T47D (cell line): ENCODE measurements around a stretch of chr16.

- RRBS = no CpG with 5 or more reads among the region's 4 CpGs
Measured at GRCh38 chr16:51763313-51763752, 612.3 kb upstream of the SALL1 start.

- RRBS = no CpG with 5 or more reads among the region's 2 CpGs
Measured at GRCh38 chr16:52526543-52526779, 20.5 kb downstream of the TOX3 start.

- RRBS = no CpG with 5 or more reads among the region's 5 CpGs
Measured at GRCh38 chr16:52537123-52537989, 9.6 kb downstream of the TOX3 start.

DNA sequence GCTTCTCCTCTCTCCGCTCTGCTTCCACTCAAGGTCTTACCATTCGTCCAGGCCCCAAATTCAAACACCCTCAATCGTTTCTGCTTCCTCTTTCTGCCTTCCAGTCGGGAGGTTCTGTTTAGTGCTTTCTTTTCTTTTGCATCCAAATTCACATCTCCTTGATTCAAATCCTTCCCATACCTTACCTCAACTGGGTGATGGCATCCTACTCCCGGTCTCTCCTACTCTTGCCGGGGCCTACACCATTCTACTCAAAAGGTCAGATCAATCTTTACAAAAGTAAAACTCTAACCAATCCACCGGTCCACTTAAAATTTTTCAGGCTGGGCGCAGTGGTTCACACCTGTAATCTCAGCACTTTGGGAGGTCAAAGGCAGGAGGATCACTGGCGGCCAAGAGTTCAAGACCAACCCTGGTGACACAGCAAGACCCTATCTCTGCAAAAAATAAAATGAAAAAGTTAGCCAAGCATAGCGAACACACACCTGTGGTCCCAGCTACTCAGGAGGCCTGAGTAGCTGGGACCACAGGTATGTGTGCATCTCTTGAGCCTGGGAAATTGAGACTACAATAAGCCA lies 7.1 kb downstream of the TOX3 start:
- RRBS = no CpG with 5 or more reads among the region's 10 CpGs

DNA sequence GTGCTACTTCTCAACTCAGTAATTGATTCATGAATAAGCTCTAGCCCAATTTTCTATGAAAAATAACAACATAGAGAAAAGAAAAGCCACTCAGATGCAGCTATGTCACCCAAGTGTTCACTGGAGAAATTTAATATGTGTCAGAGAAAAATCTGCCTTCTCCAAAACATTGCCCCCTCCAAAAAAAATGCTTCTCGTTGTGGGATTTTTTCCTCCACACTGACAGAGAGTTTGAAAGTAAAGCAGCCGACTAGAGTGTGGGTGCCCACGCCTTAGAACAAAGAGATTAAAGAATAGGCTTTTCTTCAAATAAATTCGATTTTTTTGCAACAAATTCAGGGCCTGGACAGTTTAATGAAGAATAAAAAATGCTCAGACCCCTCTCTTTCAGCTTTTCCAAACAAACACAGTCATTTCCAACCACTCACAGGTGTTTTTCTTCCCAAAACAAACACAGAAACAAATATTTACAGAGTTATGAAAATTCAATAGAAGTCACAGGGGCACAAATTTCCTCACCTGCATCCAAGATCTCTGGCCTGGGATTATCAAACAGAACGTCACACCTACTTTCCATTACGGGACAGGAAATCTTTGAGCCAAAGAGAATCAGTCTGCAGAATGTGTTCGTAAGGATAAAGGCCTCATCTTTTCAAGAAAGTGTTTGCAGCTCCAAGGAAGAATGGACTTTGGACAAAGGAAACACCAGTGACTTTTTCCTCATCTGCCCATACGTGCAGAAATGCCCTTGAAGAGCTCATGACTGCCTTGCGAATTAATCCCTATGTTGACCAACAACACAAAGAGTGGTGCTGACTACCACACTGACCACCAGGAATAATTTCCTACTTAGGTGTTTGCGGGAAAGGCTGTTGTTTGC lies 31.2 kb upstream of the TOX3 start:
- RRBS = no CpG with 5 or more reads among the region's 10 CpGs

DNA sequence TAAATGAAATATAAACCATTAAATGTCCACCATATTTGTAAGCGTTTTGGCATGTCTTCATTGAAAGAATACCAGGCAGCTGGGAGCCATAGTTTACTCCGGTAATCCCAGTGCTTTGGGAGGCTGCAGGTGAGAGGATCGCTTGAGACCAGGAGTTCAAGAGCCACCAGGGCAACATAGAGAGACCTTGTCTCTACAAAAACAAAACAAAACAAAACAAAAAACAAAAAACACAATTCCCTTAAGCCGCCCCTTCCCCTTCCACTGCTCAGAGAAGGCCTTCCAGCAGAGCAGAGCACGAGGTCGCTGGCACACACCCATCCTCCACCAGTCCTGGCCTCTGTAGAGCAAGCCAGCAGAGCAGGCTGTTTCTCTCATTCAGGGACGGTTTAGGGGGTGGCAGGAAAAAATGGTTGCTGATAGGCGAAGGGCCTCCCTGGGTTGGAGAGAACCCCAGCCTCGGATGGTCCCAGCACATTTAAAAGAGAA lies 578 bp upstream of the CHD9 start:
- RRBS = no CpG with 5 or more reads among the region's 9 CpGs

DNA sequence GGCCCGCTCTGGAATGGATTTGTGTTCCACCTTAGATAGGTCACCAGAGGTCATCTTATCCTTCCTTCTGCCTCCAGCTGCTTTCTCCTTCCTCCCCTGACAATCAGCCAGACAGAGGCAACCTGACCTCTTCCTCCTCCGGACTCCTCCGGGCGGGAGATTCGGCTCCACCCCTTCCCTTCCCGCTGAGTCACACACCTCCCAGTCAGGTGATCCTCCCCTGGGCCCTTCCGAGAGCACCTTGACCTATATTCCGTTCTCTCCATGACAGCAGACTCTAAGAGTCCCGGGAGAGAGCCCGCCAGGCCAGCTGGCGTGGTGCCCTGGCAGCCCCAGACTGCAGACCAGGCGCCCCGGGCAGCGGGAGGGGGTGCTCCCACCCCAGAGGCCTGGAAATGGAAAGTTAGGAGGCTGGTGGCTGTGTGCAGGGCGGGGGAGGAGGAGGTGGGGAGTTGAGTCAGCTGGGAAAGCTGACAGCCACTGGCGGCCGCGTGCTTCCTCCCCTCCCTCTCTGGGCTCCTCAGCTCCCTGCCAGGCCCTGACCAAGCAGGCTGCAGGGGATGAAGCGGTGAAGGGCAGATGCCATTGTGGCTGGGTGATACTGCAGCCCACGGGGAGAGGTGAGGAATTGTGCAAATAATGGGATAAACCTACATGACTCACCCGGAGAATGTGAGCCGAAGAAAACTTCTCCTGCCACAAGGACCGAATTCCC lies 44.9 kb downstream of the CHD9 start:
- RRBS = 2% methylated on average over 5 of the region's 23 CpGs

DNA sequence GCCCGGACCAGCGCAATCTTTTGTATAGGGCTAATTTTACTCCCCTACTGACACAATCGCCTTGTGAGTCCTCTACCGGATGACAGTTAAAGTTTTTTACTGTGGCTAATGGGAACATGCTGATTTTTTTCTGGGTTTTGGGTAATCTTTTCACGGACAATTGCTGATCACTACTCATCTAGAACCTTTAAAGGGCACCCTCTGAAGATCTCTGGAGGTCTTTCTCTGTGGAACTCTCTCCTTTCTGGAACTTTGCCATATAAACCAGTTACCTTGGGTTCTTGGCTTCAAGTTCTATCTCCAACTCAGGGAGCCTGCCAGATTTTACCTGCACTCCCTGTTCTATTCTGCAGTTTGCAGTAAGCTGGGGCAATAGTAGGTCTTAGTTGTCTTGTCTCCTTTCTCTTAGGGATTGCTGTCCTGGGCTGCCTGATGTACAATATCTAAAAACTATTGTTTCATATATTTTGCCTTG lies 120.2 kb downstream of the CHD9 start:
- RRBS = 98% methylated on average over 4 of the region's 5 CpGs

- RRBS = no CpG with 5 or more reads among the region's 12 CpGs
Measured at GRCh38 chr16:53433946-53434304, 346 bp upstream of the RBL2 start.

GRCh38 chr16:53490734-53491464 lies 12.1 kb downstream of the AKTIP start:
- RRBS = no CpG with 5 or more reads among the region's 4 CpGs

GRCh38 chr16:53503914-53504623 lies 1.1 kb upstream of the AKTIP start:
- RRBS = no CpG with 5 or more reads among the region's 19 CpGs

- RRBS = no CpG with 5 or more reads among the region's 7 CpGs
Measured at GRCh38 chr16:53822907-53823583, 119.1 kb downstream of the FTO start.

DNA sequence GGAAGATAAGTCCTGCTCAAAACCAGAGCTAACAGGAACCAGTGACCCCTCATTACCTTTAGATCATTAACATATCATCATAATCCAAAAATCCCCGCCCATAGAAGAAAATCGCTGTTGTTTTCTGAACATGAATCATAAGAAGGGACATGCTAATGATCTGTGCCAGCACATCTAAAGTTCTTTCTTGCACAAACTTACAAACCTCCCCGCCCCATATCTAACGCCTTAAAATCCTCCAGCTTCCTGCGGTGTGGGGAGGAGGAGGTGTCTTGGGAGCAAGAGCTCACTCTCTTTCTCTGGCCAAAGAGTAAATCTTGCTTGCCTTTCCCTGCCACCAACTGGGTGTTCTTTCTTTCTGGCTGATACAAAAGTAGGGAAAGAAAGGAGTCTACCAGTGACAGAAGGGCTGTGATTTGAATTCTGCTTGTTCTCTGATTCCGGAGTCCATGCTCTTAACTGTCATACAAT lies 78.3 kb downstream of the IRX3 start:
- RRBS = no CpG with 5 or more reads among the region's 6 CpGs

- RRBS = no CpG with 5 or more reads among the region's 17 CpGs
Measured at GRCh38 chr16:54342158-54342836, 55.7 kb upstream of the IRX3 start.

- RRBS = no CpG with 5 or more reads among the region's 13 CpGs
Measured at GRCh38 chr16:54818091-54818664, 112.5 kb upstream of the IRX5 start.

DNA sequence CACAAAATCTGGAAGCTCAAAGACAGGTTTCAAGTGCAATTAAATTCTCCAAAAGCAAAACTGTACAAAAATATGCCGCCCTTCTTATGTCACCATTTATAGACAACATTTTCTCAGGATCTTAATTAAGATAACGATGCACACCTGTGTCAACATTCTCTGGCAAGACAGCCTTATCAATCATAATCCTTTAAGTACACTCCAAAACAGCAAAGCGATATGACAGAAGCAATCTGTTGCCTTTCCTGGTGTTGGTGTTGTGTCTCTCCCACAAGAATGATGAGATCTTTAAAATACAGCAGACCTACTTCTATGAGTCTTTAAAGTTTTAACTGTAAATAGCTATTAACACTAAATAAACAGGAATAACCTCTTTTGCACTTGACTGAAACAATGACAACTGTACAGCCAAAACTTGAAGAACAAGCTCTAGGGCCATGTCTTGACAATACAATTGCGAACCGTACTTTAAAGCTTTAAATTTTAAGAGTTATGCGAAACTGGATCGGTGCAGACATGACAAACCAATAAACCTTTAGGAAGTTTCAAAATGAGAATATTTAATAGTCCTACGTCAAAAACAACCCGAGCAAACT lies 3.4 kb upstream of the IRX5 start:
- RRBS = no CpG with 5 or more reads among the region's 9 CpGs

DNA sequence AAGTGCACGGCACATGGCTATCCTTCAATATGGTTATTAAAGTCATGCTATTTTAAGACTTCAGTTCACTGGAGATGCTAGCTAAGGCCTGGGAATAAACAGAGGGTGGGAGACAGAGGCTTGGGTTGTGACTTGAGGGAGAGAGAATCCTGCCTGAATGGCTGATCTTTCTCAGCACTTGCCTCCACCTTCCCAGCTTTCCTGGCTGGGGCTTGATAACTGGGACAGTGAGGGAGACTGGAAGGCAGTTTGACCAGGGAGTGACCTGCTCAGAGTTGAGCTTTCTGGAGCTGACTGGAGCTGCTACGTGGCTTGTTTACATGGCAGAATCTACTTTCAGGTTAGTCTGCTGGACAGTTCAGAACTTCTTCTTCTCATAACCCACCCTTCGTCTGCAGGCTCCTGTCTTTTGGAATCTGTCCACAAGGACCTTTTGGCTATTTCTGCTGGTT lies 9.9 kb downstream of the IRX5 start:
- RRBS = no CpG with 5 or more reads among the region's 3 CpGs

DNA sequence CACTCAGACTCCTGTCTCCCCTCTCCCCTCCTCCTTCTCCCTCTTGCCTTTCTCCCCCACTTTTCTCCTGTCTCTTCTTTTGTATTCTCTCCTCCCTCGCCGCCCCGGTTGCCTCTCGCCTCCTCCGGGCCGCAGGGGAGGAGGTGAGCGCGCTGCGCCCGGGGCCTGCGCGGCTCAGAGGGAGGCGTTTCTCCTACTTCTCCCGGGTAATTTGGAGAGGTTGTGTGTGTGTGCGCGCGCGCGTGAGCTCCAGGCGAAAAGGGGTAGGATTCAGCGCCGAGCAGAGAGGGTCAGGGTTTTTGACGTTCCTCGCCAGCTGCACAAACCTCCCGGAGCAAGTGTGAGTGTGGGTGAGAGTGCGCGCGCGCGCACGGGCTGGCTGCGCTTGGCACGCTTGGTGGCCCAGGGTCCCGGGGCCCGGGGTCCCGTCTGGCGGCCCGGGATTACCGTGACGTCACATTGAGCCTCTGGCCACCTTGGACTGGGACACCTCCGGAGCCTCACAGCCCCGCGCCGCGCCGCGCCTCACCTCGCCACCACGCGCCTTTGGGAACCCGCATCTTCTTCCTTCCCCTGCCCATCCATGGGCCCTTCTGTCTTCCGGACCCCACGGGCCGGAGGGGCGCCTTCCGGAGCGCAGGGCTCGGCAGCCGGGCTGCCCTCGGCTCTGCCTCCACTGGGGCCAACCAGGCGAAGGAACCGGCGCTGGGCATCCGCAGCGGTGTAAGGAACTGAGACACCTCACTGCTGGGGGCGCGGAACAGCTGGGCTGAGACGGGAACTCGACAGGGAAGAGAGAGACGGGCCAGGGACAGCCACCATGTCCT lies 482 bp downstream of the IRX6 start:
- RRBS = 37% methylated on average over 28 of the region's 70 CpGs

DNA sequence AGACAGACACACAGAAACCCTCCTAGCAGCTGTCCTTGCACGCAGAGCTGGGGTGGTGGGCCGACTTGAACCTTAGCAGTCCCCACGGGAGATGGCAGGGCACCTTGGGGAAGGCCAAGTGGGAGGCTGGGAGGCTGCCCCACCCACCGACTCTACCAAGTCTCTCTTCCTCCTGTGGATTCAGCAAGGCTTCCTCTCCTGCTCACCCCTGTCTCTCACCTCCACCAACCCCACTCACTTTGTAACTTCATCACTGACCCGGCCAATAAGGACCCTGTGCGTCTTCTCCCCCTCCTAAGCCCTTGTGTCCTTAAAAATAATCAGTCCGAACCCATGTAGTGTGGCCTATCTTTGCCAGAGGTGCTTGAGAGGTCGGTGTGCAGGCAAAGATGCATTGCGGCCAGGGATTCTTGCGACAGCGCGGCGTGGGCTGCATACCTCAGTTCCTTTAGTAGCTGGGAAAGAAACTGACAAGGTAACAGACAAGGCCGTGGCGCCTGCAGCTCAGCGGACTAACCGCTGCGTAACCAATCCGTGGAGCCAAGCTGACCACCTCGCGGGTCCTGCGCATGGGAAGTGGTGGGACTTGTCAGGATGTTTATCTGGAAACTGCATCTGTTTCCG lies 6.5 kb downstream of the IRX6 start:
- RRBS = no CpG with 5 or more reads among the region's 23 CpGs